ENCODE data around the gene CD302.

GRCh38 chr2:158457241-158457592, 465 bp downstream of the PKP4 start:
- PRO-cap, result unidirectional peak, minus-strand start at chr2:158457529

DNA sequence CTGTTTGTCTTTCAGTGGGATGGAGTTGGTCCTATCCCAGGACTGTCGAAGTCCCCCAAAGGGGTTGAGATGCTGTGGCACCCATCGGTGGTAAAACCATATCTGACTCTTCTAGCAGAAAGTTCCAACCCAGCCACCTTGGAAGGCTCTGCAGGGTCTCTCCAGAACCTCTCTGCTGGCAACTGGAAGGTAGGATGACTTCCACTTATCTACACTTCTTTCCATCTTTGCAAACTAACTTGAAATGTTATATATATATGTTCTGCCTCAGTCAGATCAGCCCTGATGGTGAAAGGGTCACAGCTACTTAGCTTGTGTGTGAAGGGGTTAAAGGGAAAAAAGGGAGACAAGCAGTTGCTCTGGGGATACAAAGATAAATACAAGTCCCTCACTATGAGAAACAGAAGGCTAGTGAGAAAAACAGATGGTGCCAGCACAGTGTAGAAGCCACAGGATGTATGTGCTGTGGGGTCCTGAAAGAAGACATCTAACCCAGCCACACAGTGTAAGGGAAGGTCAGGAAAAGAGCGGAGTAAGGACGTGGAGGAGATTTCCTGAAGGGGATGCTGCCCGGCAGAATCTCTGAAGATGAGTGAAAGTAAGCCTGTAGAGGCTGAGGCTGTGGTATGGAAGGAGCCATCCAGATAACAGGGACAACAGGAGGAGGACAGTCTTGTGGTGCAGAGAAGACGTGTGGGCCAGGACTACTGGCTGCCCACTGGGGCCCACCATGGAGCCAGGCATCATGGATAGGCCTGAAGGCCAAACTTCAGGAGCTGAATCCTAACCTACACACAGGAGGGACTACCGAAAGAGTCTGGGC, 131.6 kb upstream of the DAPL1 start:
- PRO-cap, result no peak

DNA sequence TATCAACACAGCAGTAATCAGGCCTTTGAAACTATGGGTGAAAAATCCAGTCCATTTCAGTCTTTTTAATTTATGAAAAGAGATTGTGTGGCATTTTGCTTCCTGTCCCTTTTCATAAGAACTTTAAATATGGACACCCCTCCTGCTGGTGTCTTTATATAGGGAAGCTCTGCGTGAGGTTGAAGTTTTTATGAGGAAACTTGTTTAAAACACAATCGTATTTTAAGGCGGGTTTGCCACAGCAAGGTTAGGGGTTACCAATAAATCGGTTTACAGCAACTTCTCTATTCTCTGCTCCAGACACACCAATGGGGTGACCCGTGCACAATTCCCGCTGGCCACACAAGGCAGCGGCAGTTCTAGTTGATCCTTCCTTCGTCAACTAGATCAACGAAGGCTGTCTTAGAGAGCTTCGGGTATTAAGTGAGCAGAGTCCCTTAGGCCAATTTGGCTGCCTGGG, 1.2 kb upstream of the TANC1 start:
- PRO-cap, result no peak

GRCh38 chr2:158969500-158970727, 1.5 kb downstream of the TANC1 start:
- PRO-cap, result no peak

GRCh38 chr2:159194206-159194616, 92.3 kb downstream of the WDSUB1 start:
- PRO-cap, result no peak

- PRO-cap, result no peak
Observed at GRCh38 chr2:159372932-159373415, 86.5 kb upstream of the WDSUB1 start.

GRCh38 chr2:159432639-159433361, 146.3 kb upstream of the WDSUB1 start:
- PRO-cap, result no peak

GRCh38 chr2:159474696-159475577, 141.4 kb downstream of the BAZ2B start:
- PRO-cap, result no peak

DNA sequence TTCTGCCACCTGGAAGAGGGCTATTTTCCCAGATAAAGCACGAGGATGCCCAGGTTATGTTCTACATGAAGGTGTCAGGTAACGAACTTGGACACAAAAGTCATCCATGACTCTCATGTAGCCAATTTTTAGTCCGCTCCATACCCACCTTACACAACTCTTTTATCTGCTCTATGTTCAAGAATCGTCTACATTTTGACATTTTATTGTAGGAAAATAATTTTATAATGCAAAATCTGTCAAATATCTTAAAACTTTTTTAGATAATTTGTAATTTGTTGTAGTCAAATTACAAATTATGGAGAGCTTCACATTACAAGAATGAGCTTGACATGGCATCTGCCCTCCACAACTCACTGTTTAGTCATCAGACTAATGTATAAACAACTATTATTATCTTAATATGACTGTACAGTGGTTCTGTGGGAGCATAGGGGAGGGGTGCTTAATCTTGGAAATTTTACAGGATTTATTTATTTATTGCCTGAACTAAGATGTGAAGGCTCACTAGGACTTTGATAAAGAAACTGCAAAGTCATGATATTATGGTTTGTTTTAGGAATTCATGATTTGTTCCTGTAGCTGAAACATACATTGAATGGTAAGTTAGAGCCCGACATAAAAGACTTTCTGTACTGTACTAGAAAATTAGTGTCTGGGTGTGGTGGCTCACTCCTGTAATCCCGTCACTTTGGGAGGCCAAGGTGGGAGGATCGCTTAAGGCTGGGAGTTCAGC, 1.9 kb downstream of the MARCHF7 start:
- PRO-cap, result no peak

GRCh38 chr2:159797335-159798635, at the start of gene CD302:
CD302 (minus strand) TSS chr2:159798208.
- PRO-cap, result no peak

DNA sequence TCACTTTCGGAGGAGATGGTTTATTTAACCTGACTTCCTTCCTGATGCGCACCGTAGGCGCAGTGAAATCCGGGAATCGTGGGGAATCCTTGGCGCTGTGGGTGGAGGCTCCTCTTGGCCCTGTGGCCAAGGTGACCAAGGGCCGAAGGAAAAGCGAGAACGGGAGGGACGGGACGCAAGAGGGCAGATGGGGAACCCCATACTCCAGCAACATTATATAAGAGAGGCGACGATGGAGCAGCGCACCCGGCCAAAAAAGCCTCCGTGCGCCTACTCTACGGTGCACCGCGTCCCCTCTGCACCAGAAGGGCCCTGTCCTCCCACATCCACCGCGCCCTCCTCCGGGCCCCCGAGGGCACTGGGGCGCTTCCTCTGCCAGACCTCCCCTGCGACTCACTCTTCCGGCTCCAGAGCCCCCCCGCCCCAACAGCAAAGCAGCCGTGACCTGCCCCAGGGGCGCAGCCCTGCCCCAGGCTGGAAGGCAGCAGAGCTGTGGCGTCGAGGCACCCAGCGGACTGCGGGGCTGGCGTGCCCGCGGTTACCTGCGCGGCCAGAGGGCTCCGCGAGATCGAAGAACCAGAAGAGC, 416 bp downstream of the LY75 start:
- PRO-cap, result bidirectional peak, plus-strand start at position 216 of the sequence, minus-strand start at position 215 of the sequence; bidirectional peak, plus-strand start at position 453 of the sequence, minus-strand start at position 360 of the sequence; bidirectional peak, plus-strand start at position 487 of the sequence, minus-strand start at position 517 of the sequence

DNA sequence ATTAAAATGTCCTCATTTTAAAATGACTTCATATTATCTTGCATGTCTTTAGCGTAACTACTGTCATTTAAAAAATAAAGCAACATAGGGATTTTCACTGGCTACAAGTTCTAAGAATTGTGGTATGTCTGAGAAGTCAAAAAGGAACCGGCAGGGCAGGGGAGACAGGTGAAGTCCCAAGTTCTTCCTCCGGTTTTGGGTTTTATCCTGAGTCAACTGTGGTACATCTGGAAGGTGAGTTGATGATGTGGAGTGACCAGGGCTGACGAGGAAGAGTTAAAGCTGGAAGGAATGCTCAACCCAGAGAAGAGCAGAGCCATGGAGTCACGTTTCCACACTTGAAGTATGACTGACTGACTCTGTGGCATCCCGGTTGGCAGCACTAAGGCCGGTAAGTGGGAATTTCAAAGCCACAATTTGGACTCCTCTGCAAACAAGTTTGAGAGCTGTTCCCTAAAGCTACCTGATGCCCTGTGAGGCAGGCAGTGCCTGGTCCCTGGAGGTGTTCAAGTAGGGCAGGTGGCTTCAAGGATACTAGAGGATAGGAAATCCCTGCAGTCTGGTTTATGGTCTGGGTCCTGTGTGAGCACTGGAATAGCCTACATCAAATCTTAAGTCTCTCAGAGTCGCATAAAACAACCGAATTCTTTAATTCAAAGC, 69.2 kb upstream of the ITGB6 start:
- PRO-cap, result no peak

DNA sequence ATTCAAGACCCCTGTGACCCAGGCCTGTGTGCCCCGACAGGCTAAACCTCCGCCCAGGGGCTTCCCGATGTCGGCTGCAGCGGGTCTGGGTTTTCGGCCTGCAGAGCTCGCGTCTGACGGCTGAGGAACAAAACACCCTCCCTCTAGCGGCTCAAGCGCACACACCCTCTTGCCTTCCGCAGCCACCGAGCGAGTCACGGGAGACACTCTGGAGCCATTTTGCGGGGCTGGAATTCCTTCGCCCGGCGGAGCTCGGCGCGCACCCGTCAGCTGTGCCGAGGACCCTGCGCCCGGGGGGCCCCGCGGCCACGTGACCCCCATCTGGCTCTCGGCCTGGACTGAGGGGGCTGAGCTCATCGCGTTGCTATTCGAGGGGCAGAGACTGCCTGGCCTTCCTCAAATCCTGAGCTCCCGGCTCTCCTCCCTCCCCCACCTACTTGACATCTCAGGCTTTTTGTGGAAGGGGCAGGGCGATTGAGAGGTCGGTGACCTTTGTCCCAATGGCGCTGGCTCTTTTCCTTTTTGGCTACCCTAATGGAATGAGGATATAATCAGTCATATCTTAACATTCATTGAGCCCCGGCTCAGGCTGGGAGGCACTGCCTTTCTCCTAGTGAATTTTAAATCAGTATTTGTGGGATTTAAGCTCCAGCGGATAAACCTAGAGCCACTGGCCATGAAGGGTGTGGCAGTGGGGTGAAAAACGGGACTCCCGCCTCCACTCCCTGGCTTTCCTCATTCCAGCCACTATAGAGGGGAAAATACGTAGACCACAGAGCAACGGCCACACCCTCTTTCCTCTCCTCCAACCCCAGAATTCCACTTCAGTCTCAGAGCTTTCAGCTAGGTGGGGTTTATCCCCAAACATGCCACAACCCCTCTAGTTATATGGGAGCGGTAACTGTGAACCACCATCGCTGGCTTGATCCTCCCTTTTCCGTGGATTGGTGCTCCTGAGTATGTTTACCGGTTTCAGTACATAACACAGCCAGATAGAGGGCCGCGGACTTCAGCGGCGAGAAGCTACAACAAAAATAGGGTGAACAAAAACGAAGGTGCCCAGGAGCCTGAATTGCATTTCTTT, 70.3 kb upstream of the ITGB6 start:
- PRO-cap, result no peak

GRCh38 chr2:160331327-160331763, 131.3 kb upstream of the ITGB6 start:
- PRO-cap, result no peak

GRCh38 chr2:160367753-160368433, 125.7 kb downstream of the RBMS1 start:
- PRO-cap, result no peak

DNA sequence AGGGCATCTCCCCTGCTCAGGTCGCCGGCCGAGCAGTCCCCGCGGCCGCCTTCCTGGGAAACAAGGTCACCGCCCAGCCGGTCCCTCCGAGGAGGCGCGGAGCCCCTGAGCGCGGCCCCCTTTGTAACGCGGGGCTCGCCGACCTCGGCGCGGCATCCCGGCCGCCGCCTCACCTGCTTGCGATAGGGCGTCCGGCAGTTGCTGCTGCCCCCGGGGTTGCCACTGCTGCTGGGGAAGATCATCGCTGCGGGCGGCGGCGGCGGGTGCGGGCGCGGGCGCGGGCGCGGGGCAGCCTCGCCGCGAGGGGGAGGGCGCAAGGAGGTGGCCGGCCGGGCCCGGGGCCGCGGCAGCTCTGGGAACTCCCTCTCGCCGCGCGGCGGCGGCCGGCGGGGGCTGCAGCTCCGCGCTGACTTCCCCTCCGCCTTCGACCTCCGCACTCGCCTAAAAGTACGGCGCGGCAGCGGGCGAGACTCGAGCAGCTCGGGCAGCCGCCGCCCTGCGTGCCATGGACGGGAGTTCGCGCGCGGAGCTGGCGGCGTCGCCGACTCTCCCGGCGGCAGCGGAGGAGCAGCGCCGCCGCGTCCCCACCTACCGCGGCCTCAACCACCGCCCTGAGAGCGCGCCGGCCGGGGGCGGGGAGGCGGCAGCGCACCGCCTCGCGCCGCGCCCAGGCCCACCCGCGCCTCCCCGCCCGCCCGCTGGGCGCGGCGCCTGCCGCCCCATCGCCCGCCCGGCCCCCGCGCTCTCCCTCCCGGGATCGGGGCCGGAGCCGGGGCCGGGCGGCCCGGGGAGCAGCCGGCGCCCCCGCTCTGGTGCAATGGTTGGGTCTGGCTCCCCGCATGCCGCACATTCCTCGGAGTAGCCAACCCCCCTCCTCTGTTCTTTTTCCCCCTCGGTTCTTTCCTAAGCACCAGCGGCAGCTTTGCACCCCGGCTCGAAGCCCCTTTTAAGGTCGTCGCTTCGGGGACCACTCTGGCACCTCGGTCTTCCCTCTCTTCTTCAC, 86.0 kb downstream of the RBMS1 start:
- PRO-cap, result bidirectional peak, plus-strand start at position 436 of the sequence, minus-strand start at position 354 of the sequence

DNA sequence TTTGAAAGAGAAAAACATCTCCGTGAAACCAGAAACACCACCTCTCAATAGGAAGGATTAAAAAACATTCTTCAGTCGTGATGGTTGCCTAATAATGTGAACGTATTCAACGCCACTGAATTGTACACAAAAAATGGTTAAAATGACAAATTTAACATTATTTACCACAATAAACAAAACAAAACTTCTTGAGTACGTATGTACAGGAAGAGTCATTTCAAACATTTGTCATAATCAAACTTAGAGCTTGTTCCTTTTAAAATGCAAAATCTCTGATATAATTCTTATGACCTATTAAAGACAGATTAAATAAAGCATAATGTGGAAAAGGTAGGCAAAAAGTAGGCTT, 19.2 kb downstream of the RBMS1 start:
- PRO-cap, result no peak

DNA sequence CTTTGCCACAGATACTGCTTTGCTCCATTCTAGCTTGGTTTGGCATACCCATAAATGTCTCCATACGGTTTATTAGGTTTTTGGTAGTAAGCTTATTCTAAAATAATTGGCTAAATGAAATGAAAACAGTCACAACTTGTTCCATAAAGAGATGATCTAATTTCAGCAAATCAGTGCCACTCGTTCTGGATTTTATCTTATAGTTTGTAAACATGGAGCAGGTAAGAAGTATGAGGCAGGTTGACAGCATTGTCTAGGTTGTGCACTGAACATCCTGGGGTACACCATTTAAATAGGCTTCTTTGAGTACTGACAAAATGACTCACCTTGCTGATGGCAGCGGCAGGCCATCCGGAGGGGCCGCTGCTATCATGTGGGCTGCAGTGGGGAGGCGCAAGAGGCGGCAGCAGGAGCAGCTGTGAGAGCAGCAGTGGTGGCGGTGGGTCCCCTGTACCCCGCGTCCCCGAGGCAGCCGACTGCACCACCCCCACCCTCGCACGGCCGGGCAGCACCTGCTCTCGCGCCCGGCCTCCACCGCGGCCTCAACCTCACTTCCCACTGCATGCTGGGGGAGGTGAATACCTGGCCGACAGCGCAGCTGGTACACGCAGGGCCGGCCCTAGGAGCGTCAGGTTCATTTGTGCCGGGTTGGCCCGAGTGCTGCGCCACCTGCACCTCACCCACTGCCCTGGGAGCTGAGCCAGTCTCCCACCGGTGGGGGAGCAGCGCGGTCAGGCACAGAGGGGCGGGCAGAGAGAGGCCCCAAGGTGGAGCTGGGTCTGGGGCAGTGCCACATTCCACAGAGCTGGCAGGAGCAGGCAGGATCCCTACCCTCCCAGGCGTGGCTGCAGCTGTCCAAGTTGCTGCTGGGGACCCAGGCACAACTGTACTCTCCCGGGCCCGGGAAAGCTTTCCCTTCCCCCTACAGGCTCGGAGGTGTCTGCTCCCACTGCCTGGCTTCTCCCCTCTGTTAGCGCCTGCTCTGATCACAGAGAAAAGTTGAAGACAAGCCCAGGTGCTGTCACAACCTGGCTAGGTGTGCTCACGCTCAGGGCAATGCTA, 154.5 kb upstream of the RBMS1 start:
- PRO-cap, result no peak

DNA sequence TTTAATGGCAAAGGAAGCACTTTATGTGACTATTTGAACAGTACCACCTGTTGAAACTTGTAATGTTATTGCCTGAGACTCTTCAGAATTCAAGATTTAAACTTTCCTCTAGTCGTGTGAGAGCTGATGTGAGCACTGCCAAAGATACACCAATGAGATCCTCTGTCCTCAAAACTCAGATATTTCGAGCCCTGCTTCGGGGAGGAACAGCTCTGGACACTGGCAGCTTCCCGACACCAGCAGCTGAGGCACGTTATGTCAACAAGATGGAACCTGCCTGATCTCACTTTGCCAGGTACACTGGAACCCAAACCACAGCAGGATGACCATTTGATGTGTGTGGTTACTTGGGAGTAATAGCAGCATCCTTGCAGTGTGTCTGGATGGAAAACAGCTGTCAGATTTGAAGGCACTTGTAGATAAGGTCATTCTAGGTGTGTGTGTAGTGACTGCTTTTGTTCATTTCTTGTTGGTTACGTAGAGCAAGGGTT, 319.9 kb upstream of the RBMS1 start:
- PRO-cap, result no peak

DNA sequence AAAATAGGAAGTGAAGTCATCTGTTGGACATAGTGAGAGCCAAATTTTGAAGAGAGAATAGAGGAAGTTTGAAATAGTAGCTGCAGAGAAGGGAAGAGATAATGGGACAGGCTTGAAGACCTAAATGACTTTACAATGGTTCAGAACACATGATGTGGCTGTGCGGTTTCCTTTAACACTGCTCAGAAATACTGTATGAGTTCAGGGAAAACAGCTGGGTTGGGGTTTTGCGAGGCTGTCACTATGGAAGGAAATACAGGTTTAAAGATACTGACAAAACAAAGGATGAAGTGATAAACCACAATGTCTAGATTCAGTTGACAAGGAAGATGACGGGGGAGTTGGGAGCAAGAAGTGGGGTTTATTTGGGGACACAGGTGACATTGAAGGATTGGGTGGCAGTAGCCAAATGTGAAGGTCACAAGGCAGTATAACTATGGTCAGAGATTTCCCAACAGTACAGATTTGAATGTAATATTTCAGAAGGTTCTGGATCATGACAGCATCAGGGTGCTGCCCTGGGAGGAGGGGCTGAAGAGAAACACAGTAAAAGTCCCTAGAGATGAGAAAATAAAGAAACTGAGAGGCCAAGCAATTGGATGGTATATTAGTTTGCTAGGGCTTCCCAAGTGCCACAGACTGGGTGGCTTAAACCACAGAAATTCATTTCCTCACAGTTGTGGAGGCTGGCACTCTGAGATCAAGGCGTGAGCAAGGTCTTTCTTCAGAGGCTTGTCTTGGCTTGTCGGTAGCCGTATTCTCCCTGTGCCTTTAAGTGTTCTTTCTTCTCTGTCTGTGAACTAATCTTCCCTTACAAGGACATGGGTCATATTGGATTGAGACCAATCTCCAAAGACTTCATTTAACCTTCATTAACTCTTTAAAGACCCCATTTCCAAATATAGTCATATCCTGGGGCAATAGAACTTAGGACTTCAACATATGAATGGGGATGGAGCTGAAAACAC, 82.4 kb upstream of the TANK start:
- PRO-cap, result no peak

All from SEM (cell line).